Mesenteric fat pad (tissue), 1 donor: ENCODE measurements around the genes SEMA7A, UBL7, CLK3, EDC3 and MPI.

- PRO-cap: no peak
Measured at GRCh38 chr15:73981690-73982026, 10.4 kb downstream of the STOML1 start.

DNA sequence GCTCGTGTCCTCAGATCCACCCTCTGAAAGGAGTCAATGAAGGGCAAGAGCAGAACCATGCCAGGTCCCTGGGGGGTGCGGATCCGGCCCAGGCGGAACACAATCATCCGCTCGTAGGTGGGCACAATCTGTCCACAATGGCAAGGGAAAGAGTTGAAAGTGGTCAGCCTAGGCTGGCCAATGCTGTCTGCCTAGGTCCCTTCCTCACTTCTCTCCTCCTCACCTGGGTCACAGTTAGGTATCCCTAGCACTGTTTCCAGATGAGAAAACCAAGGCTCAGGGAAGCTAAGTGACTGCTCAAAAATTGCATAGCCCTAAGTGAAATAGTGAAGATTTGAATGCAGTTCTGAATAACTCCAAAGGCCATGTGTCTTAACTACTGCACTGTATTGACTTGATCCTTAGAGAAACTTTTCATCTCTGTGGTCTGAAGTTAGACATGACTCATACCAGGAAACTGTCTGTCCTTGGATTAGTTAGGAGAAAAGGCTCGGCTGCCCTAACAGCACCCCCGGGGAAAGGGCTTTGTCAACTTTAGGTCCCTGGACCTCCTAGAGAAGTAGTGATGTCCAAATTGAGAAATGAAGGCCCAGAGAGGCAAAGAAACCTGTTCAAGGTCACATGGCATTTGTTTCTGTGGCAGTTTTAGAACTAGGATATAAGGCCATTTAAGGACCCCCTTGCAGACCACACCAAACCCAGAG is 2.8 kb downstream of the STOML1 start:
- PRO-cap: no peak

GRCh38 chr15:74179819-74180680 is 6.5 kb downstream of the ISLR start:
- PRO-cap: no peak

DNA sequence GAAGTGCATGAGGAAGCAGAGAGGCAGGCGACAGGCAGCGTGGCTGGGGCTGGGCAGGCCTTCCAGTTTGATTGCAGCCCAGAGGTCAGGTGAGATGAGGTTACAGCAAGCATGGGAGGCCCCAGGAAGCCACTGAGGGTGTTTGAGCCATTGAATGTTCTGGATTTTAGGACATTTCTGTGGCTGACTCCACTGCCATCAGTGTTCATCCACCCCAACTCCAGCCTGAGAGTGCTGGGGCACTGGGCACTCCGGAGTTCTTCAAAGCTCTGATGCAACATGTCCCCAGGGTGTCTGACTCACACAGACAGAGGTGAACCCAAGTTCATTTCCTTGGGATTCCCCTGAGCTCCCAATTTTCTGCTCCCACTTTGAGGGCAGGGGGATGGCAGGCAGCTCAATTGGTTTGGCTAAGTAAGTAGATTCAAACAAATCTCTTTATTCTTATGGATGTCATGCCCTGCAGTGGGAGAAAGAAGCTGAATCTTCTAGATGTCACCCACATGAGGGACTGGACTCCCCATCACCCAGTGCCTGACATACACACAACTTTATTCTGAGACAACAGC is 2.2 kb downstream of the STRA6 start:
- PRO-cap: no peak

DNA sequence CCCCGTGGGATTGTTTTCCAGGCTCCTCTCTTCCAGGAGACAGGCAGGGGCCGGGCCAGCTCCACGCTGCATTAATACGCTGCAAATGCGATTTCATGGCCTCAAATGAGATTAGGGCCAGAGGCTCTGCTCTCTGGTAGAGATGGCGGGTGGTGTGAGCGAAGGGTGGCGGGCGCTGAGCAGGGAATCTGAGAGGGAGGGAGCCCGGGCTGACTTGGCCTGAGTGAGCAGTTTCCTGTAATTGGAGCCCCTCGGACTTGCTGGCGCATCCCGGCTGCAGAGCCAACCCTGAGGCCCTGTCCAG is 7.4 kb upstream of the CCDC33 start:
- PRO-cap: no peak

GRCh38 chr15:74234290-74234735 is 1.8 kb upstream of the CCDC33 start:
- PRO-cap: no peak

DNA sequence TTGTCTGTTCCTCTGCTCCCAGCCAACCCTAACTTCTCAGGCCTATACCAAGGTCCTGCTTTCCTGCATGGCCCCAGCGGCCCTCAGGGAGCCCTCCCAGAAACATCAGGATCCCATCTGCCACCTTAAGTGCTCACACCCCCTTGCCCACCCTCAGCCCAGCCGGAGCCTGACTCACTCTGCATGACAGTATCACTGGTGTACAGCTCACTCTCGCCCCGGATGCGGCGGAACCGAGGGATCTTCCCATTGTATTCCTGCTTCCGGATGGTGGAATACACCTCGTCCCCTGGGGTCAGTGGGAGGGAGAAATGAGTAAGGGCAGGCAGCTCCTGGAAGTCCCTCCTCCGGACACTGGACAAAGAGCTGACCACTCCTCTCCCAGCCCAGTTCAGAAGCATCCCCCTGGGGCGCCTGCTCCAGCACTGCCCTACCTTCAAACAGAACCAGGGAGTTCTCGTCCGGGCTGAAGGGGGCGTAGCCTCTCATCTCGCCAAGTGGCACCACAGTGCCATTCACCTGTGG is 16.5 kb downstream of the SEMA7A start:
- PRO-cap: no peak

GRCh38 chr15:74432899-74434206 is at the start of gene SEMA7A:
Gene SEMA7A, minus strand, starts transcription at chr15:74433958.
- PRO-cap: bidirectional peak, plus-strand start at chr15:74434077, minus-strand start at chr15:74433955

DNA sequence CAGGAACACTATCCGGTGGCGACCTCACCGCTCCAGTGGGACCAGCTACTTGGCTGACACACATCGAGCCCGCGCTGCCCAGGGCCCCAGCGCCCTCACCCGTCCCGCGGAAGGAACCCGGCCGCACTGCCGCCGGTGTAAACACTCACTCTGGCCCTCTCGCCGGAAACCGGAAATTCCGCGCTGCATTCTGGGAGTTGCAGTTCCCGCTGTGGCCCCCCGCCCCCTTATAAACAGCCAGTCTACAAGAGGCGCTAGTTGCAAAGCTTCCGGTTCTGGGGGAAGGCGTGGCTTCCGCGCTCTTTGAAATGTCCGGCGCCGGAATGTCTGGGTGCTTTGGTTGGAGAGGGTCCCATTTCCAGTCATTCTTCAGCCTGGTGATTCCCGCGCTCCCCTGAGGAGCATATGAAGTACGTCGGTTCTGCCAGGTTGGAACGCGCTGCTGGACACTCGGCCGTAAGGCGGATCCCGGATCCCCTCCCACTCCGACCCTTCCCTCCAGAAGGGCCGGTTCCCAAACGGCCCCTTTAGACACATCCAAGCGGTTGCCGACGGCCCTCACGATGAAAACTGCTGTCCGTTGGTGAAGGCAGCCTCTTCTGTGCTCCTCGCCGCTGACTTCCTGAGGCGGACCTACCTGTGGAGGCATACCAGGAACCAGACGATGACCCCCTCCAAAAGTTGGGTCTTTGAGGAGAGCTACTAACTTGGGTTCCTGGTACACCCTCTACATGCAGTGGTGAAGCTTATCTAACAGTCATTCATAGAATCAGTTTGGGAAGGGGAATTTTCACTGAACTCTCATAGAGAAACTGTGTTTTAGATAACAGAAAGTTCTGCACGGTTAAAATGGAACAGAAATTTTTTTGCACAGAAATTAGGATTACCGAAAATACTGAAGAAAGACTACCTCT is at the start of gene UBL7:
TSS of gene UBL7 (minus strand) at position 152 of the 914 bp plus-strand sequence.
- PRO-cap: bidirectional peak, plus-strand start at position 291 of the sequence, minus-strand start at position 128 of the sequence

- PRO-cap: bidirectional peak, plus-strand start at chr15:74615836, minus-strand start at chr15:74615673
Measured at GRCh38 chr15:74615104-74615993, at the start of gene CLK3. Gene CLK3, plus strand, starts transcription at chr15:74615836.

DNA sequence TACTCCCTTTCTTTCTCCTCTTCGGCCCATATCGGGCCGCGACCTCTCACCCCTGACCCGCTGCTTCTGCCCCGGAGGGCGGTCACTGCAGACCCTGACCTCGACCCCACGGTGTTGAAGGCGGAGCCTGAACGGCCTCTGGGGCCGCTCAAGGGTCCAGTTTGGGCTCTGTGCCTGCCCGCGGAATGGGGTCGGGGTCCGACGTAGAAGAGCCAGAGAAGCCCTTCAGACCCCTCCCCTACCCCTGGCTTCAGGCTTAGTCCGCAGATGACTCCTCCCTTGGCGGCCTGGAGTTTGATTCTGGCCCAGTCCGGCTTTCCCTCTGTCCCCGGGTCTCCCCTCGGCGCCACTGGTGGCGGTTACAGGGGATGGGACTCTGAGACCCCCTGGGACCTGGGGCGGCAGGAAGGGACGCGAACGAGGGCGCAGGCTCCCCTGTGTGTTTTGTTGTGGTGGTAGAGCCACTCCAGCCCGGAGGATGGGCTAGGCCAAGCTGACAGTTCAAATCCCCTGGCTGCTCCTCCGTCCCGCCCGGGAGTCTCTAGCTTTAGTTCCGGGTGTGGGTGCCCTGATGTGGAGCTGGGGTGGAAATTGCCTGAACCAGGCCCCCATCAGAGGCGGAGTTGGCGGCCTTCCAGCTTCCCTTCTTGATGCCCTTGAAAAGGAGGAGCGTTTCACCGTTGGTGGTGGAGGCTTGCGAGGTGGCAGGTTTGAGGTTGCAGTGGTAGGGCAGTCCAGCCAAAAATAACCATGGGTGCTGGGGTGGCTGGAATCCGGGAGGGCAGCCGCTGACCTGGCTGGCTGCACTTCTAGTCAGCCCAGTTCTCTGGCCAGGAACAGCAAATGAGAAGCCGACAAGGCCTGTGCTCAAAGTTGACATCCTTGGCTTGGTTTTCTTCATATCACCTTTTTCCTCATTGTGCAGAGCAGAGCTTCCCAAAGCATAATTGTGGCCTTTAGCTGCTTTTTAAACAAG is 646 bp downstream of the CLK3 start:
- PRO-cap: unidirectional peak, minus-strand start at position 543 of the sequence

- PRO-cap: no peak
Measured at GRCh38 chr15:74621030-74621531, 5.4 kb downstream of the CLK3 start.

GRCh38 chr15:74623412-74623826 is 7.8 kb downstream of the CLK3 start:
- PRO-cap: no peak

DNA sequence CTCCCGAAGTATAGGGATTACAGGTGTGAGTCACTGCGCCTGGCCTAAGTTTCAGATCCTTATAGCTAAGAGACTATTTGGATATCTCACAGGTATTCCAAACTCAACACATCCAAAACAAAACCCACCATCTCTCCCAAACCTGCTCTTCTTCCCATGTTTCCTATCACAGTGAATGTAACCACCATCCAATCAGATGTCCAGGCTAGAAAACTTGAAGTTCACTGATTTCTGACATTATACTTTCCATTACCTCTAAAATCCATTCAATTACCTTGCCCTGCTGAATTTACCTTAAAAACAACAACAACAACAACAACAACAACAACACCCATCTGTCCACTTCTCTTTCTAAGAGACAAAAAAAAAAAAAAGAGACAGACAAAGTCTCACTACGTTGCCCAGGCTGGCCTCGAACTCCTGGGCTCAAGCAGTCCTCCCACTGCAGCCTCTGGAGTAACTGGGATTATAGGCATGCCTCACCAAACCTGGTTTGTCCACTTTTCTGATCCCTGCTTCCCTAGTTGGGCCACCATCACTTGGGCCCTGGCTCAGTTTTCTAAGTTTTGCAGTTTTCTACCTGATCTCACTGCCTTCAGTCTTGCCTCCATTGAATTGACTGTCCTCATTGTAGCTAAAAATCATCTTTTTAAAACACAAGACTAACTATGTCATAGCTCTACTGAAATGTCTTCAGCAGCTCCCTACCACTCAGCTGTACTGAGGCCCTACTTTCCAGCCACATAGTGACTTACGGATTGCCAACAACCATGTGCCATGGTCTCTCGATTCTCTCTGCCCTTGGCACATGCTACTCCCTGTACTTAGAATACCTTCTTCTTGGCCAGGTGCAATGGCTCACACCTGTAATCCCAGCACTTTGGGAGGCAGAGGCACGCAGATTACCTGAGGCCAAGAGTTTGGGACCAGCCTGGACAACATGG is 23.2 kb downstream of the CLK3 start:
- PRO-cap: no peak

DNA sequence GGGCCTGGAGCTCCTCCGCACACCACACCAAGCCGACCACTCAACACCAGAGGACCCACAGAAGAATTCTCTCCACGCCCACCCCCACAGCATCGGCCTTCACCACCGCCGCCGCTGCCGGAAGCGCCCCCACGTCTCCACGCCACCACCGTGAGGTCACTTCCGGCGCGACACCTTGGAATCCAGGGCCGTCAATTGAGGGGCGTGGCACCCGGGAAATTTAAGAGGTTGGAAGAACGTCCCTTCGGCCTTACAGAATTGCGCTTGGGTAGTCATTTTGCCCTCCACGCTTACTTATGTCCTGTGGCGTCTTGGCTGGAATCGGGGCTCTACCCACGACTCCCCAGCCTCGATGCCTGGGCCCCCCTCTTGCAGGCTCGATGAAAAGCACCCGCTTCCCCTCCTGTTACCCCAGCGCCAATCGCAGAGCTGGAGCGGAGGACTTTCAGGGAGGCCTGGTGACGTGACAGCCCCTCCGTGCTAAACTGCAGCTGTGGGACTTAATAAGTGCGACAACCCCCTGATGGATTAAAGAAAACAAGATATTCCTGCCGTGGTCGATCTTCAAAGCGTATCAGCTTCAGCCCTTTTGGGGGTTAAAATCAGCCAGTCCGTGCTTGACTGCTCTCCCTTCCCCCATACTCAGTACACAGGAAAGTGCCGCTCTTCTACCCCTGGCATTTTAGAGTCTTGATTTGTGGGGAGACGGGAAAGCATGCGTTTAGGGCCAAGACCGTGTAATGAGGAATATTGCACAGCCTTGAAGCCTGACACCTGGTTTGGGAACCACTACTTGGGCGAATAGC is at the start of gene EDC3:
TSS of gene EDC3 (minus strand) at position 133 of the 806 bp plus-strand sequence.
- PRO-cap: unidirectional peak, minus-strand start at position 125 of the sequence

DNA sequence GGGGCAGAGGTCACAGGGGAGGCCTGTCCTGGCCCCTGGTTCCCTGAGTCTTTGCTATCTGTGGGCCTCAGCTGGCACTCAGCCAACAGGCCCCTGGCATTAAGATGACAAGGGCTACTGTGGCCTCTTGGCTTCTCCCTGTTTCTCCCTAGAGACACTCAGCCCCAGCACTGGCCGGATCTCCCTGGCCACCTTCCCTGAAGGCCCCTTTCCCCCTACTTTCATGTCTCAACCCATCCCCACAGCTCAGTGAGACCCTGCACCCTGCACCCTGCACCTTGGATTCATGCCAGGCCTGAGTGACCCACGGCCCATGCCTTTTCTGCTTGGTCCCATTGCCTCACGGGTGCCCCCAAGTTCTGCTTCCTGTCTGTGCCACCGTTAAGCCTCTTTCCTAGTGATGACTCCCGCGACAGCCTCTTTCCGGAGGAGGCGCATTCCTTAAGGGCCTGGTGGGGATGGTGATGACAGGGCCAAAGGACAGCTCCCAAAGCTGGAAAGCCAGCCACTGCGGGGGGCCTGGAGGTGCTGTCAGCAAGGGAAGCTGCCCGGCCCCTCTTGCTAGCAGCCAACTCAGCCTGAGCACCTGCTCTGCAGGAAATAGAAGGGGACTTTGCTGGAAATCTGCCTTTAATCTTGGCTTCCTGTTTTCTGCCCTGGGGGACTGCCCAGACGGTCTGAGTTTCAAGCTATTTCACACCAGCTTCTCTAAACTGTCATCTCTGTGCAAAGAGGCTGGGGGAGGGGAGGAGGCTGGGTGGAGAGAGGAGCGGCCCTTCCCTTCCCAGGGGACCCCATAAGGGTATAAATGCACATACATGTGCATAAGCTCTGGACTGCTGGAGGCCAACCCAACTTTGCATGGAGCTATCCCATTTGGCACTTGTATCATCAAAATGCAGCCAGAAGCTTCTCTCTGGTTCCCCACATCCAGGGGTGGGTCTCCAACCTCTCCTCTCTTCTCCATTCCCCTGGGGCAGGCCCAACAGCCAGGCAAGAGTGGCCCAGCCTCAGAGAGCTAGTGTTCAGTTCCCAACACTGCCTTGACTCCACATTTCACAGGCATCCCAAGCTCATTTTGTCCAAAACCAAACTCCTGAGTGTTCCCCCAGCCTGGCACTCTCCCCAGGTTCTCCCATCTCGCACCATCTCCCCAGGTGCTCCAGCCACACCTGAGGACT is 4.6 kb upstream of the CSK start:
- PRO-cap: no peak

DNA sequence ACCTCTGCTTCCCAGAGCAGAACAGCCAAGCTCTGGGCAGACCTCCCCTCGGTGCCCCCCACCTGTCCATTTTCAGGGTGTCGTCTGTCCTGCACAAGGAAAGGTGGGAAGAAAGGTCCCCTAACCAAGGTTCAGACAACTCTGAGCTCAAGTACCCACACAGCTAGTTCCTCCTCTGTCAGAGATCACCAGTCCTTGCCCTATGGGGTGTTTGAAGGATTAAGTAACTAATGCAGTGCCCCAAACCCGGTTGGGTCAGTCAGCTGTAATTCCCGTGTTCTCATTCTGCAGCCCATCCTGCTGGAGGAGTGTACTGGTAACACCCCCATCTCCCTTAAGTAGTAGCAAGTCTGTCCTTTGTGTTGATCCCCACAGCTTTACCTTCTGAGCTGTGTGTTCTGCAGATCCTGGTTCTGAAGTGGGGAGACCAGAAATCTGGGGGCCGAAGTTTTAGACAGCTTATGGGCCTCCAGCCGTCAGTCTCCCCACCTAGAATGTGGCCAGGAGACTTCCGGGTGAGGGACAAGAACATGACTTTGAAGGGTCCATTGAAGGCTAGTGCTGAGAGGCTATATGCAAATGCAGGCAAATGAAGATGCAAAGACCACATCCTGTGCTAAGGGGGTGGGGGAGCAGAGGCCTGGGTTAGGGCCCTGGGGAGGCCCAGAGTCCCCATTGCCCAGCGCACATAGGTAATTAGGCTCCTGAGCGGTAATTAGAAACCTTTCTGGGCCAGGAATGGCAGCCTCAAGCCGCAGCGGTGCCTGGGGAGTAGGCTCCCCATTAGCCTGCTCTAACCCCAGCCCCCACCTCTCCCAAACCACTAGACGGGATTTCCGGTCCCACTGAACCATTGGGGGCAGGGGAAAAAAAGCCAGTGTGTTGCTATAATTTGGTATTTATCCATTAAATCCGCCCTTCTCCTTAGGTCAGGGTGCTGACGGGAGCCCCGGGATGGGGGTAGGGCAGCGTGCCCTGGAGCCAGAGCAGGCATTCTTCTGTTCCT is 6.7 kb downstream of the CSK start:
- PRO-cap: no peak

- PRO-cap: no peak
Measured at GRCh38 chr15:74789921-74790992, 8.4 kb downstream of the CSK start.

GRCh38 chr15:74800064-74801315 is 12.1 kb upstream of the LMAN1L start:
- PRO-cap: no peak

GRCh38 chr15:74889694-74891041 is at the start of gene MPI:
Gene MPI, plus strand, starts transcription at chr15:74890042.
- PRO-cap: bidirectional peak, plus-strand start at chr15:74890063, minus-strand start at chr15:74889967